ENCODE results near the genes LUC7L, PRR35, METTL26 and RHBDL1.

DNA sequence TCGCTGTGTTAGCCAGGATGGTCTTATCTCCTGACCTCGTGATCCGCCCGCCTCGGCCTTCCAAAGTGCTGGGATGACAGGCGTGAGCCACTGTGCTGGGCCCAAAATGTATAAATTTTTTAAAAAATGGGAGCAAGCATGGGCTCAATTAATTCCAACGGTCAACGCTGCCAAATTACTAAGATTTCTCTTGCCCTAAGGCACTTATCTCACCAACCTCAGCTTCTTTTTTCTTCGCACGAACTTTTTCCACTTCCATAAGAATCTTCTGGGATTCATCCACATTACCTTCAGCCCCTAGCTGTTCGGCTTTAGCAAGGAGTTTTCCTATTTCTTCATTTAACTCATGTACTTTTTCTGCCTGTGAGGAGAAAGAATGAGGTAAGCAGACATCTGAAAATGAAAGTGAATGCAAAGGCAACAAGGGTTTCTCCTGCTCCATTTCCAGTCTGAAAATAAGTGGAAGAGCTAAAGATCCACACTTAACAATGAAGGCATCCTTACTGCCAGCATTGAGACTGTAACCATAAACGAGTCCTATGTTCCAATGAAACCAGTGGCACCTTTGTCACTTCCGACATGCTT lies 23.4 kb downstream of the LUC7L start:
- PRO-cap = no peak
- RAMPAGE, long total RNA, 2 experiments = no peak in any of the 2 experiments

DNA sequence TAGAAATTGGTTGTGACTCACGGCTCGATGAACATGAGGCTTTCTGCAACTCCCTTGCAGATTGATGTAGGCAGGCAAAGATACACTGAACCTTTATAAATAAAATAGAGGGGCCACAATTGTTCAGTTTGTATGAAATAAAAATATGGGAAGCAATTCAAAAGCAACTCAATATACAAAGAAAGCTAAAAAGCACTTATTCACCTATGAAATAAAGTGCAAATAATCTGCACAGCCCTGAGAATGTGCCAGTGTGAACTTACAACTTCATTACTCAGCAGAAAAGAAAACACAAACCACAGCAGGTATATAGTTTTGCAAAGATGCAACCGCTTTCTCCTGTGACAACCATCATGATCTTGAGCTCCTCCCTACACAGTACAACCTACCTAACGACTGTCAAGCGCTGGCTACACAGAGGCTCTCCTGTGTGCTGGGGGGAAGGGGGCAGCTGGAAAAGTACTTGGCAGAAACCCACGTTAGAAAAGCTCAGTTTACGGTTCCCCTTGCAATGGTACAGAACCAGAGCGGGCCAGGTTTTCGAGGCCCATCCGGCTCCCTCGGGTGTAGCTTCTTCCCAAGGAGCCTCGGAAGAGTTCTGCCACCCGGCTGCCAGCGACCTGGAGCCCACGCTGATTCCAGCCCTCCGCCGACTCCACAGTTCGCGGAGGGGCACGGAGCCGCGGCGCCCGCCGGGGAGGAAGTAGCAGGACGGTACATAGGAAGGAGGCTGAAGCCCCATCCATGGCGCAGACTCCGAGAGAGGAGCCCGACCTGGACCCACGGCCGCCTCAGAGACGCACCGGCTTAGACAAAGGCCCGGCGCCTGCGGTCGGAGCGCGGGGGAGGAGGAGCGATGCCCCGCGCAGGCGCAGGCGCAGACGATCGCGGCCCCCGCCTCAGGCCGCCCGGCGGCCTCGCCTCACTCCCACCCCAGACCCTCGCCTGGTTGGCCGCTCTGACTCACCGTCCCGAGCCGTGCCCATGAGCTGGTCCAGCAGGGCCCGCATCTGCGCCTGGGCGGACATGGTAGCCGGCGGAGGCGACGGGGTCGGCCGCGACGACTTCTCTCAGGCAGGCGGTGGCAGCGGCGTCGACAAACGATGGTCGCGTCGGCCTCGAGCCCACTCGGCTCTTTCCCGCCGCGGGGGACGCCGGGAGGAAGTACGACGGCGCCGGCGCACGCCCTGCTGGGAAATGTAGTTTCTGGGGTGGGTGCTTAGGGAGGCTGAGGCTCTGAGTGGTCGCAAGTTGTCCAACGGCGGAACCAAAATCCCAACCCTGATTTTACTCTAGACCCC lies at the start of gene LUC7L:
LUC7L (minus strand) TSS at position 1,138 of the 1,301 bp plus-strand sequence.
- PRO-cap = bidirectional peak, plus-strand start at position 884 of the sequence, minus-strand start at position 809 of the sequence; unidirectional peak, minus-strand start at position 929 of the sequence; unidirectional peak, minus-strand start at position 1,138 of the sequence
- RAMPAGE, long total RNA, 2 experiments = start-site peak on the minus strand in 2 of 2 experiments, centred at positions 1,104 to 1,107 of the sequence, 39 to 73 reads per replicate

DNA sequence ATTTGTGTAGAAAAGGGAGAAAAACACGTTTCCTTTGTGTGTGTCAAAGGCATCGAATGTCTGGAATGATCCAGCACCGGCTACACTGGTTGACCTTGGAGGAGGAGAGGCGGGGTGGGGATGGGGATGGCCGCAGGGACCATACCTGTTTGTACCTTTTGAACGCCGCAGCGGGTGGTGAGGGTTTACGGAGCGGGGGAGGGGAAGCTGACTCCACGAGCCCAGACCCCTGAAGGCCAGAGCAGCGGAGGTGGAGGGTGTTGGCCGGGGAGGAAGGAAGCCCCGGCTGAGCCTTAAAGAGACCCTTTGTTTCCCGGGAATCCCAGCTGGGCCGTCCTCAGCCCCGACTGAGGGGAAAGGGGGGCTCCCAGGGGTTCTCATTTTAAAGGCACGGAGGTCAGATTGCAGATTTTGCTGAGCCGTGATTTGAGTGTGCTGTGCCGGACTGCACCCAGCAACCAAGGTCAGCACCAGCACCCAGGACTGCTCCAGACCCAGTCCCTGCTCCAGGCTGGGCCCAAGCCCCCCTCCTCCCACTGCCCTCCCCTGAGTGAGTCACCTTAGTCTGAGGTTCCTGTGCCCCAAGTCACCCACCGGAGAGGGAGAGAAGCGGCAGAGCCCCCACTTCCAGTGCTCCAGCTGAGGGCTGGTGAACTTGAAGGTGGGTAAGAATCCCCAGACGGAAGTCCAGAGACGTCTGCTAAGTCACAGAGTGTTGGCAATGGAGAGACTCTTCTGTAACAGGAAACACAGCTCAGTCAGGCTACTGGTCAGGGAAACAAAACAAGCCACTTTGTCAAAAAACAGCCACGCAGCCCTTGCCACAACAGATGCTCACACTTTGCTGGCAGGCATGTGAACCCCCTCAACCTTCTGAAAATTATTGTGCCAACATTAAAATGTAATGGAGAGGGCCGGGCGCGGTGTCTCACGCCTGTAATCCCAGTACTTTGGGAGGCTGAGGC lies 2.2 kb upstream of the PGAP6 start:
- PRO-cap = no peak
- RAMPAGE, long total RNA, 2 experiments = no peak in any of the 2 experiments

GRCh38 chr16:387974-388662 lies 6.3 kb upstream of the PGAP6 start:
- PRO-cap = no peak
- RAMPAGE, long total RNA, 2 experiments = no peak in any of the 2 experiments

- PRO-cap = no peak
- RAMPAGE, long total RNA, 2 experiments = no peak in any of the 2 experiments
Observed at GRCh38 chr16:396602-396882, 457 bp upstream of the NME4 start.

DNA sequence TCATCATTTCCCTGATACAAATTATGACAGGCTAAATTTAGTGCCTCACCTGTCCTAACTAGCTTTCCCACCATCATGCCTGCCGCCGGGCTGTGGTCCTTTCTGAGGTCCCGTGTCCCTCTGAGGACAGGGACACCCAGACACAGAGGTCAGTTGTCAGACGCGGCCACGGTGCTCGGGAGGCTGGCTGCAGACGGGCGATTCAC lies 941 bp upstream of the RAB11FIP3 start:
- PRO-cap = unidirectional peak, plus-strand start at position 159 of the sequence
- RAMPAGE, long total RNA, 2 experiments = no peak in any of the 2 experiments

GRCh38 chr16:467082-467558 lies 41.7 kb downstream of the RAB11FIP3 start:
- PRO-cap = no peak
- RAMPAGE, long total RNA, 2 experiments = no peak in any of the 2 experiments

DNA sequence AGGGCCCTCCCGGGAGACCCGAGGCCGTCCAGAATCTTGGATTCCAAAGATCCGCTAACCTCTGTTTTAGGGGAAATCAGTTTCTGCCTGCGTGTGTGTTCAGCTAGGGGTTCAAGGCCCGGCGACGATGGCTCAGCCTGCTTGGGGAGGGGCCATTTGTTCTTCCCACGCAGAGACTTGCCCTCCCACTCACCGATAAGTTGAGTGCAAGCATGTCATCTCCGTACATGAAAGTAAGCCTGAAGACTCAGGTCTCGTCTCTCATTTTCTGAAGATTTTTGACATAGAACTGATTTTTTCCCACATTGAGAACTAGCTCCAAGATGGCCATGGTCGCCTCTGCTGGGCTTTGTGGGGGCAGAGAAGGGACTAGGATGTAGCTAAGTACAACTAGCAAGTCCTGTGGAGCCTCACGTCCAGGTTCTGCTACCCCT lies 35.0 kb upstream of the CAPN15 start:
- PRO-cap = no peak
- RAMPAGE, long total RNA, 2 experiments = no peak in any of the 2 experiments

- PRO-cap = no peak
- RAMPAGE, long total RNA, 2 experiments = no peak in any of the 2 experiments
Observed at GRCh38 chr16:497329-497693, 30.2 kb upstream of the CAPN15 start.

DNA sequence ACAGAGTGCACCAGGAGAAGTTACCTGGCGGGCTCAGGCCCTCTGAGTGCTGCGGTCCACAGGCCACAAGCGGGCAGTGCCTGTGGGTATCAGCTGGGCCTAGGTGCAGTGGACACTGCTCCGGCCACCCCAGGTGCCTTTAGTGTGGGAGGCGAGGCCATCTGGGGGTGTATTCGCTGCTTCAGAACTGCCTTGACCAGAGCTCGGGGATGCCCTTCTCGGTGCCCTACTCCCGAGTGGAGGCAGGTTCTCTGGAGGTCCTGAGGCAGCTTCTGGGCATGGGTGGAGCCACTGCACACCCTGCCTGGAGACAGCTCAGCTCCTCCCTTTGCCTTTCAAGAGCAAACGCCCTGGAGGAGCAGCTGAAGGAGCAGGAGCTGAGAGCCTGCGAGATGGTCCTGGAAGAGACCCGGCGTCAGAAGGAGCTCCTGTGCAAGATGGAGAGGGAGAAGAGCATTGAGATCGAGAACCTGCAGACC lies 17.2 kb upstream of the CAPN15 start:
- PRO-cap = no peak
- RAMPAGE, long total RNA, 2 experiments = start-site peak on the plus strand in 1 of 2 experiments, centred at position 371 of the sequence, 15 reads per replicate

DNA sequence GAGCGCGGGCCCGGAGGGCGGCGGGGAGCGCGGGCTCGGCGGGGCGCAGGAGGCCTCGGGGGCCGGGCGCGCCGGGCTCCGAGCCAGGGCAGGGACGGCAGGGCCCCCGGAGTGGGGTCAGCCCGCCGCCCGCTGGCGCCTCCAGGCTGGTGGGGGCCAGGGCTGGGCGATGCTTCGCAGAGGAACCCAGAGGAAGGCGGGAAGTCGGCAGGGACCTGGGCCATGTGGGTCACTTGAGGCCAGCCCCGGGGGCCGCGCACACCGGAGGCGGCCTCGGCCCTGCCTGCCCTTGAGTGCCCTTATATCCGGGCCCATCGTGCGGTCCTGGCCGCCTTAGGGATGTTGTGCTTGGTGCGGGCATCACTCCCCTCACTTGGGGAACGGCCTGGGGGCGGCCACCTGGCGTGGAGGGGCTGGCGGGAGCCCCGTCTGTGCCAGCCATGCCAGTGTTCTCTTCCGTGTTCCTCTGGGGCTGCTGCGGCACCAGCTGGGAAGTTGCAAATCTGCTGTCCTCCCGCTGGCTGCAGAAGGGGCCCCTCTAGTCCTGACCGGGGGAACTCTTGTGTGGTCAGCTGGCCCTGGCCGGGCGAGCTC lies 669 bp downstream of the CAPN15 start:
- PRO-cap = no peak
- RAMPAGE, long total RNA, 2 experiments = no peak in any of the 2 experiments

DNA sequence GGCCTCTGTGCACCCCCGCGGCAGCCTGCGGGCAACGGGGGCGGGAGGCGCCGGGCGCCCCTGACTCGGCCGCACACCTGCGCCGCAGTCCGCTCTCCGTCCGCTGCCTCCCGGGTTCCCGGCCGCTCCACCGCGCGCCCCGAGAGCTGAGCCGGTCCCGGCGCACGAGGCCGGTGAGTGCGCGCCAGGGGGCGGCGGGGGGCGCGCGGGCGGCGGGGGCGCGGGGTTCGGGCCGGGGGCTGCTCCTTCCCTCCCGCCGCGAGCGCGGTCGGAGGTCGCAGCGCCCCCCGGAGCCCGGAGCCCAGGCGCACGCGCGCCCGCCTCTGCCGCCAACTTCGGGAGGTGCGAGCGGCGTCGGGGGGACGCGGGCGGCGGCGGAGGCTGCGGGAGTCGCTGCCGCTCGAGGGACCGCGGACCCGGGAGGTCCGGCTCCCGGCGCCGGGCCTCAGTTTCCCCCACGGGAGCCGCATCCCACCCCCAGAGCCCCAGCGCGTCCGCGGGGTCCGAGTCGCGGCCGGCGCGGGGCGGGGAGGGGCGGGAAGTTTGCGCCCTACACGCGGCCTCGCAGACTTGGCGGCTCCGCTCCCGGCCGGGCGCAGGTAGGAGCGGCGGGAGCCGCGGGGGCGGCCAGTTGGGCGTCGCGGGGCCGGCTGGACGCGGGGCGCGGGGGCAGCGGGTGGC lies at the start of gene PRR35:
PRR35 (plus strand) TSS at position 332 of the 681 bp plus-strand sequence.
- PRO-cap = no peak
- RAMPAGE, long total RNA, 2 experiments = no peak in any of the 2 experiments

GRCh38 chr16:585105-586004 lies 4.5 kb upstream of the RAB40C start:
- PRO-cap = no peak
- RAMPAGE, long total RNA, 2 experiments = no peak in any of the 2 experiments

- PRO-cap = no peak
- RAMPAGE, long total RNA, 2 experiments = no peak in any of the 2 experiments
Observed at GRCh38 chr16:610607-611428, 20.0 kb upstream of the WFIKKN1 start.

DNA sequence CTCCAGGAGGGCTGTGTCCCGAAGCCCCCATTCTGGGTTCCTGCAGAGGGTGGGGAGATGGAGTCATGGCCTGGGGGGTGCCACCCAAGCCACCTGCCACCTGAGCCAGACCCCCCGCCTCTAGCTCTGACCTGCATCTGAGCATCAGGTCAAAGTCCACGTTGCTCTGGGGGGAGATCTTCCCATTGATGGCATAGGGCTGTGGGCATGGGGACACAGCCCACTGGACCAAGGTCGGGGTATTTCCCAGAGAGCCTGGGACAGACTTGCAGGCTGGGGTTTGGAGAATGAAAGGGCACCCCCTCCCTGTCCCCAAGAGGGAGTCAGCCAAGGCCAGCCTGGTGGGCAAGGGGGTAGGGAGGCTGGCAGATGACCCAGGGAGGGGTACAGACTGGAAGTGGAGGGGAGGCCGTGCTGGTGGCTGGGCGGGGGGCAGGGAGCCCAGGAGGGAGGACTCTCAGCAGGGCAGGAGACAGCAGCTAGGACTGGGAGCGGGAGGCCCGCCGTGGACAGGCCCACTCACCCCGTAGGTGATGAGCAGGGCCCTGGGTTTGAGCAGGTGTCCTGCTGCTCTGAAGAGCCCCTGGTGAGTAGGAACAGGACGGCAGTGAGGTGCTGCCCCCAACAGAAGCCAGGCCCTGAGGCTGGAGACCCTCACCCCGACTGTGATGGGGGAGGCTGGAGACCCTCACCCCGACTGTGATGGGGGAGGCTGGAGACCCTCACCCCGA lies 1.2 kb downstream of the METTL26 start:
- PRO-cap = no peak
- RAMPAGE, long total RNA, 2 experiments = no peak in any of the 2 experiments

- PRO-cap = no peak
- RAMPAGE, long total RNA, 2 experiments = no peak in any of the 2 experiments
Observed at GRCh38 chr16:635840-636083, 343 bp downstream of the METTL26 start.

GRCh38 chr16:636084-636909 lies at the start of gene METTL26:
Gene METTL26 (minus strand): TSS chr16:636305.
- PRO-cap = bidirectional peak, plus-strand start at chr16:636460, minus-strand start at chr16:636302
- RAMPAGE, long total RNA, 2 experiments = start-site peak on the plus strand in 1 of 2 experiments, at chr16:636464-636542 at its widest, 5 reads per replicate

DNA sequence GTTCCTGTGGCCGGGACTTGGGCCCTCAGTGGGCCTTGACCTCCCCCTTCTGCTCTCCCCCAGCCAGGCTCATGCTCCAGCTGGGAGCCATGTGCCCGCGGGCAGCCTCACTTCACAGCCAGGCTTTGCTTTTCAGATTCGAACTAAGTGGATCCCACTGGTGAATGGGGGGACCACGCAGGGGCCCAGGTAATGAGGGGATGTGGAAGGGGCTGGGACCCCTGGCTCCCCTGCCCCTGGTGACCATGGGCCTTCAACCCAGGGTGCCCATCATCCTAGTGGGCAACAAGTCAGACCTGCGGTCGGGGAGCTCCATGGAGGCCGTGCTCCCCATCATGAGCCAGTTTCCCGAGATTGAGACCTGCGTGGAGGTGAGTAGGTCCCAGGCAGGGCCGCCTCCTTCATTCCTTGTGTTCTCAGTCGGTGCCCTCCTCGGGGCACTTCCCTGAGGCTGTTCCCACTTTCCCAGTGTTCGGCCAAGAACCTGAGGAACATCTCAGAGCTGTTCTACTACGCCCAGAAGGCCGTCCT lies 2.1 kb downstream of the RHOT2 start:
- PRO-cap = no peak
- RAMPAGE, long total RNA, 2 experiments = no peak in any of the 2 experiments

- PRO-cap = unidirectional peak, plus-strand start at chr16:675683
- RAMPAGE, long total RNA, 2 experiments = no peak in any of the 2 experiments
Observed at GRCh38 chr16:675397-676193, at the start of gene RHBDL1. Gene RHBDL1 (plus strand): TSS chr16:675671.

GRCh38 chr16:709441-710089 lies 4.0 kb upstream of the FBXL16 start:
- PRO-cap = no peak
- RAMPAGE, long total RNA, 2 experiments = no peak in any of the 2 experiments